Calu3 (cell line): ENCODE measurements around a stretch of chr14.

DNA sequence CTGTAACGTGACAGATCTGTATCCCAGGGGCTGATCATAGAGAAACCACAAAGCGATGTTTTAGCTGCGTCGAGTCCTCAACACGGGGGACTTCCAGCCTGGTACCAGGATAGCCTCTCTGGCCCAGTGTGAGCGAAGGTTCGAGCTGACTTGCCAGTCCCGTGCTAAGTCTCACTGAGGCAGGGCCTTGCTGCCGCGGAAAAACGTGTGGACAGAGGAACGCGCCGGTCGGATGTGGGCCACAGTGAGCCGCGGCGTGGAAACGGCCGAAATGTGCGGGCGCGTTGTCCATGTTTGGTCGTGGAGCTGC is 628 bp upstream of the EML1 start:
- PRO-cap = no peak

DNA sequence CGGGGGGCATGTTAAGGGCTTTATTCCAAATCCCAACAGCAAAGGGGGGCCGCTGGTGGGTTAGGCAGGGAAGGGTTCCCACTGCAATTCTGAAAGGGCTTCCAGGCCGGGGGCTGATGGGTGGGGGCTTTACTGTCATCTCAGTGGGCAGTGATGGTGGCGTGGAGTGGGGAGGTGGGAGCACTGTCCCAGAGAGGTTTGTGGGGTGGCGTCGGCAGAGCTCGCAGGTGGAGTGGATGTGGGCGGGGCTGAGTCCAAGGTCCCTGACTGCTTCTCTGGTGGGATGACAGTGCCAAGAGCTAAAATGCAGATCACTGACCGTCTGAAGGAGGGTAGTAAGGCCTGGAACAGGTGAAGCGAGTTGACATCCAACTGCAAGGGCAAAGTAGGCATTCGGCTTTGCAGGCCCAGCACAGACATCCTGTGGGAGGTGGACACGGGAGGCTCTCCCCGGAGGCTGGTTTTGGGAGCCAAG is 121.5 kb upstream of the EVL start:
- PRO-cap = no peak

GRCh38 chr14:100068392-100069121 is 3.3 kb downstream of the EVL start:
- PRO-cap = no peak

DNA sequence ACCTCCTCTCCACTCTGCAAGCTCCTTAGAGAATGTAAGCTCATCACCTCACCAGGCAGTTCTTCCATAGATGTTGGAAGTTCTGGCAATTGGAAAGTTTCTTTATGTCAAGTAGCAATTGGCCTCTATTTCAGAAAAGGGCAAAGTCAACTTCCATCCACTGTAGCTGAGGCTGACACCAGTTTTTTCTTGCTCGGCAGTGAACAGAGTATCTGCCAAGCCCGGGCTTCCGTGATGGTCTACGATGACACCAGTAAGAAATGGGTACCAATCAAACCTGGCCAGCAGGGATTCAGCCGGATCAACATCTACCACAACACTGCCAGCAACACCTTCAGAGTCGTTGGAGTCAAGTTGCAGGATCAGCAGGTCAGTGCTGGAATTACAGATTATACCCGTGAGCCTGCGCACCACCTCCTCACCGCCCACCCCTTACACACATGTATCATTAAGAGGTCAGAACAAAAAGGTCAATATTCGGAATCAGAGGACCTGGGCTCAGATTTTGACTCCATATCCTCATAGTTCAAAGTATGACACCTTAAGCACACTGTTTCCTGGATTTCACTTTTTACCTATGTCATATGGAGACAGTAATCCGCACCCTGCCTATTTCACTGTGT is 19.4 kb downstream of the EVL start:
- PRO-cap = no peak

DNA sequence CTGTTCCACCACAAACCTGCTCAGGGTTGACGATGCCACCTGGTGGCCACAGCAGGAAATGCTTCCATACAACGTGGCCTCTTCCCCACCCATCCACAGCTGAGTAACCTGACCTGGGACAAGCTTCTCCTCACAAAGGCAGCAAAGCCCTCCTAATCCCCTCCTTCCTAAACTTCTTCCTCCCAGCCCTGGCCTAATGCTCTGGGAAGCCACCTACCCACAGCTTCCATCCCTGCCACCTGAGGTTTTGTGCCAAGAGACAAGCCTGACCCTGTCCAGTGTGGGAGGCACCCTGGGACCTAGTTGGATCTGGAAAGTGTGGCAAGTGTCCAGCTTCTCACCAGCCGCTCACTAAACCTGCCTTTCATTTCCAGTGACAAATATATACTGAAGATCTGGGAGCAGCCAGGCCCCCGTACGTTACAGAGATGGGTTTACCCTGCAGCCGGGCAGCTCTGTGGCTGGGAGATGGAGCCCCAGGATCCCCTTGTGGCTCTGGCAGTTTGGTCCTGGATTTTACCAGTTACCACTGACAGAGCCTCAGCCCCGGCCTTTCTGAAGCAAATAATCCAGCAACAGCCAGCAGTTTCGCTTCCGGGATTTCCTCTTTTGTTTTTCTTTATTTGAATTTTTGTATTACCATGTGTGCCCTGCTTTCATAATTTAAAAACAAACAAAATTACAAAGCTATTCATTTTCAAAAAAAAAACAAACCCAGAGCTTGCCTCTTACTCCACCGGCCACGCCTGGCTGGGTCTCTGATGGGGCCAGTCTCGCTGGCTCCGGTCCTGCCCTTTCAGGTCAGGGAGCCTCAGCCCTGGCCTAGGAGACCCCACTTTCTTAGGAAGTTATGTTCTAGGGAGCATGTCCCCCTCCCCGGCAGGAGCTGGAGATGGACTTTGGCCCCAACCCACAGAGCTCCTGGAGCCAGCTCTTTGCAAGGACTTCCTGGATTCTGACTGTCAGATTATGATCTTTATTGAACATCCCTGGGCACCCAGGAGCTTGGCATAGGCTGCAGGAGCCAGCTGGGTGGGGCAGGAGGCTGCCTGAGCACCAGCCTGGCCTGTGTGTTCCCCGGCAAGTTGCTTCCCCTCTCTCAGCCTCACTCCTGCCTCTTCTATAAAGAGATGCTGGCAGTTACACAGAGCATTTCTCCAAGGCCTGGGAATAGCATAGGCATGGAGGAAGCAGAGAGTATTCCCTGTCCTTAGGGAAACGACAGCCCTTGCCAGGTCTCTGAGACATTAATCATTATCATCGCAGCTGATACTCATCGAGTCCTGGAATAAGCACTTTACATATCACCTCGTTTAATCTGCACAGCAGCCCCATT is 3.8 kb downstream of the DEGS2 start:
- PRO-cap = no peak

- PRO-cap = bidirectional peak, plus-strand start at chr14:100221738, minus-strand start at chr14:100221641
These were observed 17.3 kb upstream of the YY1 start for GRCh38 chr14:100221550-100222208.

- PRO-cap = no peak
These were observed 27.3 kb downstream of the YY1 start for GRCh38 chr14:100266180-100266710.

- PRO-cap = no peak
These were observed 20.2 kb downstream of the SLC25A29 start for GRCh38 chr14:100286122-100286433.

- PRO-cap = no peak
These were observed 2.8 kb downstream of the SLC25A29 start for GRCh38 chr14:100303096-100304275.

GRCh38 chr14:100324956-100325817 is 2.0 kb downstream of the SLC25A47 start:
- PRO-cap = no peak

DNA sequence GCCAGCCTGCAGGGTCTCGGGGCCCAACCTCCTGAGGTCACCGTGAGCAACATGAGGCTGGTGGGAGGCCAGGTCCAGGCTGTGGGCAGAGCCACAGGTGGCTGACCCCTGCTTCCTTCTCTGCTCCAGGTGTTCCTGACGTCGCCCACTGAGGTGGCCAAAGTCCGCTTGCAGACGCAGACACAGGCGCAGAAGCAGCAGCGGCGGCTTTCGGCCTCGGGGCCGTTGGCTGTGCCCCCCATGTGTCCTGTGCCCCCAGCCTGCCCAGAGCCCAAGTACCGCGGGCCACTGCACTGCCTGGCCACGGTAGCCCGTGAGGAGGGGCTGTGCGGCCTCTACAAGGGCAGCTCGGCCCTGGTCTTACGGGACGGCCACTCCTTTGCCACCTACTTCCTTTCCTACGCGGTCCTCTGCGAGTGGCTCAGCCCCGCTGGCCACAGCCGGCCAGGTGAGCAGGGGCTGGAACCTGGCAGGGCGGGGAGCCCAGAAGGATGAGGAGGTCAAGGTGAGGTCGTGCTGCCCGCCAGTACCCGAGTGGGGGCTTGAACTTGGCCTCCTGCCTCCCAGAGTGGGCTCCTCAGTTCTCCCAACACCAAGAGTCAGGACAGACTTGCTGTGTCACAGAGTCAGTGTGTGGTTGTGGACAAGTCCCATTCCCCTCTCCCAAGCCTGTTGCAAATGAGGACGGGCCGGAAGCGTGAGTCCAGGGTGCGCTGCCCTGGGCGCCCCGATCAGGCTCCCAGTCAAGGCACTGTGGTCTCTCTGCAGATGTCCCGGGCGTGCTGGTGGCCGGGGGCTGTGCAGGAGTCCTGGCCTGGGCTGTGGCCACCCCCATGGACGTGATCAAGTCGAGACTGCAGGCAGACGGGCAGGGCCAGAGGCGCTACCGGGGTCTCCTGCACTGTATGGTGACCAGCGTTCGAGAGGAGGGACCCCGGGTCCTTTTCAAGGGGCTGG is 5.7 kb downstream of the SLC25A47 start:
- PRO-cap = no peak

DNA sequence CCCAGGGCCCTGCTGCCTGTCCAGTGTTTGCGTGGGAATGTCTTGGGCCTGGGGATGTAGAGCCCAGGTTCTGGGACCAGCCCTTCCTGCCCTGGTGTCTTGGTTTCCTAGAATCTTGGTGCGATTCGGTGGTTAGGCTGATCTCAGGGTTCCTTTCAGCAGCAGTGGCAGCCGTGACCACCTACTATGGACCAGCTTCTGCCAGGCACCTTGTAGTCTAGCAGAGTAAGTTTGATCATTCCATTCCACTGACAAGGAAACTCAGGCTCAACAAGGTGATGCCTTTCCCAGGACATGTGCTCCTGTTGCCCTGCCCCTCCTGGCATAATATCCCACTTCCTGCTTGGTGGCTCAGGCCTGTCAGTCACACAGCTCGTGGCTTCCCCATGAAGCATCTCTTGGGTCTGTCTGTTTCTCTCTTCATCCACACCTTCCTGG is 48.3 kb downstream of the WDR25 start:
- PRO-cap = no peak

DNA sequence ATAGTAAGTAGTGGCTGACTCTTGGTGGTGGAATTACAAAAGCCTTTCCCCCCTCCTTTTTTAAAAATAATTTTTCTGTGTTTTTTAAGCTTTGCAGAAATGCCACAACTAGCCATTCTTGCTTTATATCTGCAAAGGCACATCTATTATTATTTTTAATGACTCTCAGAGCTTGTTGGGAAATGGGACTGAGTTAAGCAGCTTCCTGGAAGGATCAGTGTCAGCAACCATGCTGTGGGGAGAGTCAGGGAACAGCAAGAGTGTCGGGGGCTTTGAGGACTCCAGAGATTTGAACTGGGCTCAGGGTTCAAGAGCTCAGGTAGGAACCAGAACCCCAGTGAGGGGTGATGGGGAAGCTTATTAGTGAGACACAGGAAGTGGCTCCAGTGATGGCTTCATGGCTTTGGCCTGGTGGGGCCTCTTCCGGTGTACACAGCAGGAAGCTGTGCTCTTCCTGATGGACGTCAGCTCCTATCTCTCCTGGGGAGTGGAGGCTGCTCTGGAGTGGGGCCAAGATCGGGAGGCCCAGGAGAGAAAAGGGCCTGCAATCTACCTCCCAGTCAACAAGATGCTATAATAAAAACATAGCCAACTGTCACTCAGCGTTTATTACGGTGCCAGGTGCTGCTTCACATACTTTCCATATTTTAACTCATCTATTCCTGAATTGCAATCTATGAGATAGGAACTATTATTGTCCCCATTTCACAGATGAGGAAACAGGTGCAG is 63.9 kb upstream of the DLK1 start:
- PRO-cap = no peak

- PRO-cap = no peak
These were observed 15.9 kb upstream of the DLK1 start for GRCh38 chr14:100710670-100711217.

DNA sequence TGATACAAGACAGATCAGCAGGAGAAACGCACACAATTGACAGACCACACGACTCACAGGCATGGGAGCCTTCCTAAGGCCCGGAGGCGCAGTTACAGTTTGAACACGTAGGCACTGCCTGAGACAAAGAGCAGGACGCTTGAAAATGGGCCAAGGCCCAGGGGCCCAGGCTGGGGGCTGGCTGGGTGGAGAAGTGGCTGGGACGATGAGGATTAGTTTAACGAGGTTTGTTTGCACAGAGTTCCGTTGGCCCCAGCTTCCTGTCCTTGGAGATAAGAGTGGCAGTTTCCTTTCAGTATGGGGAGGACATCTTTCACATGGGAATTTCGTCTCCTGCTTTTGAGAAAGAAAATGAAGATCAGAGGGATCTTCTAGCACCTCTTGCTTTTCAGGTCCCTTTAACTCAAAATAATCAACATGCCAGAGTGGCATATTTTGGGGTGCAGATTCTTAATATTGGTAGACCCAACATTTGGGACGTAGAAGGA is 44.5 kb downstream of the DLK1 start:
- PRO-cap = no peak

DNA sequence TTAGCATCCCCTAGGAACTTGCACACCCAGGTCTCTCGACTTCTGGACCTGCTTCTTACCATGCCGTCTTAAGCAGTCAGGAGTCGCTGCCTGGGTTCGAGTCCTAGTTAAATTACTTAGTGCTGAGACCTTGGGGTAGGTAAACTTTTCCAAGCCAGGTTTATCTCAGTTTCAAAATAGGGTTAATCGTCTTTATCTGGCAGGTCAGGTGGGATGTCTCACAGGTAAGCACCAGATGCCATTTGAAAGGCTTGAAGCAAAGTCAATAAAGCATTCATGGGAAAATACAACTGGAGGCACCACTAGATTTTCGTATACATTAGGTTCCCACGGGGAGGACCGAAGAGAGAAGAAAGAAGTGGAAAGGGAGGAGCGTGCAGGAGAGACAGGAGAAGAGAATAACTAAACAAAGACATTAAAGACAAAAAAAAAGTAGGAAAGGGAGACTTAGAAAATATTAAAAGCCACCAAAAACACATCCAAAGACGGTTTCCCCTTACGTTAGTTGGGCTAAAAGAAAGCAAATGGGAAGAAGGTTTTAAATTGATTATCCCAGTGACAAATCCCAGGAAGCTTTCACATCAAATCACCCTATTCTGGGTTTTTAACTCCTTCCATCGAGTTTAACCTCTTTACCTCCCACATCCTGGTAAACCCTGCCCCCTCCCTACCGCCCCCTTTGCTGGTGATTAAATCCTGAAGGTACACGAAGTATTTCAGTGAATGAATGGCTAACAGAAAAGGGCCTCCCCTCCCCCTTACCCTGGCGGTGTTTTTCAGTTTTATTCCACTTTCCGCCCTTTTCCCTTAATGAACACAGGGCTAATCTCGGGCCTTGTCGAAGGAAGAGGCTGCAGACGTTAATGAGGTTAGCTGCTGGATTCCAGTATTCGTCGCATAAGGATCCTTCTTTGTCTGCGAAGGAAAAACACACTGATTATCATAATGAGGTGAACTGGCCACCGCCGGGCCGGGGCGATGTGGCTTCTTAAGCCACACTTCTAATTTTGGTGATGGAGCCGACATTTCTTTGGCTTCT is 71.5 kb downstream of the RTL1 start:
- PRO-cap = no peak

DNA sequence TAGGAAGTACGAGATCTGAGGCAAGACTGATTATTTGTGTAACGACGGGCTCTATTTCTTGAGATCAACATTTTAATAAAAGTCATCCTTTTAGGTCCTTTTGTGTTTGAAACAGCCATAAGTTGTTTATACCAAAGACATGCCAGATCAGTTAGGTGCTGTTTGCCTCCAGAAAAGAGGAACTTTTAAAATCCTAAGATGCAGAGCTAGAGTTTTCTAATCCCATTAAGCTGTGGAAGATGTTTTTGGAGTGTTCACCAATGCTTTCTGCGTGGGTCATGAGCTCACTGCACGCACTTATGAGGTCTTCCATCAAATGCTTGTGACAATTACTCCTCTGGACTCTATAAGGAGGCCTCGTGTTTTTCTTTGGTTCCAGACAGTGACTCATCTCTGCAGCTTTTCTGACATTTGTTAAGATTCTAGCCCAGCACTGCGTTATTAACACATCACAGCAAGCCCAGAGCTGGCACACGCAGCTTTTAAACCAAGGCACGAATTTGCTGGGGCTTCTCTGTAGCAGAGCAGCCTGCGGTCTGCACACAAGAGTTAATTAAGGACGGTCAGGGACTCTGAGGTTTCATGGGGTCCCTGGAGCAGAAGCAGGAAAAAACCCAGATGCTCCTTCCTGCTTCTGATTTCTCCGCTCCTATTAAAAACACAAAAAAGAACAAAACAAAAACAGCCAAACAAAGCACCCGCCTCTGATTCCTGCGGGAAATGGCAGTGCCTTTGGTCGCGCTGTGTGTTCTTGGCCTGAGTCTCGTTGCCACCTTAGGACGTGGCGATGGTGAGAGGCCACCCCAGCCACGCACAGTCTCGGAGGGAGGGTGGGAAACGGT is 60.7 kb downstream of the RTL1 start:
- PRO-cap = no peak

DNA sequence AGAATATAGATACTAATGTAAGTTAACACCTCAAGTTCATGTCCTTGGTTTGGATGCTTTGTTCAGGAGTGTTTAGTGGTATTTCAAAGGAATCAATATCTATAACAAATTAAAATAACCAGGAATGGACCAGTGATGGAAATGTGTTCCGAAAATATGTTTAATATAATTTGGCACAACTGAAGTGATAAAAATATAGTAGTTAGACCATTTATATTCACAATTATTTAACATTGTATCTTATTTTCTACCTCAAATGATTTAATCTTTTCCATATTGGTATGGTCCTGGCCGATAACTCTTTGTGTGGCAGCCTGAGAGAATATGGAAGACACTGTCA is 32.3 kb upstream of the RTL1 start:
- PRO-cap = no peak

DNA sequence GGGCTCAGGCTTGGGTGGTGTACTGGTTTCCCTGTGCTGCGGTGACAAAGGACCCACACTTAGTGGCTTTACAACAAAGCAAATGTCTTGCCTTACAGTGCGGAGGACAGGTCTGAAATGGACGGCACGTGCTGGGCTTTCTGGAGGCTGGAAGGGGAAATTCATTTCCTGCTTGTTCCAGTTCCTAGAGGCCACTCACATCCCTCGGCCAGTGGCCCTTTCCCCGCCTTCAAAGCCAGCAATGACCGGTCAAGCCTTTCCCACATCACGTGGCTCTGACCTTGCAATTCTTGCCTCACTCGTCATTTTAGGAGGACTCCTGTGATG is 298.2 kb upstream of the RTL1 start:
- PRO-cap = no peak

GRCh38 chr14:101255379-101255923 is 351.9 kb upstream of the RTL1 start:
- PRO-cap = no peak